ENCODE measurements around a stretch of chr22.

- PRO-cap, result no peak
- RAMPAGE, long total RNA, result no peak
Observed at GRCh38 chr22:45423937-45424664, 10.6 kb downstream of the RIBC2 start.

- PRO-cap, result no peak
- RAMPAGE, long total RNA, result no peak
Observed at GRCh38 chr22:45433167-45433561, 19.7 kb downstream of the RIBC2 start.

GRCh38 chr22:45460042-45460784 lies 42.5 kb upstream of the FBLN1 start:
- PRO-cap, result bidirectional peak, plus-strand start at chr22:45460511, minus-strand start at chr22:45460305
- RAMPAGE, long total RNA, result no peak

DNA sequence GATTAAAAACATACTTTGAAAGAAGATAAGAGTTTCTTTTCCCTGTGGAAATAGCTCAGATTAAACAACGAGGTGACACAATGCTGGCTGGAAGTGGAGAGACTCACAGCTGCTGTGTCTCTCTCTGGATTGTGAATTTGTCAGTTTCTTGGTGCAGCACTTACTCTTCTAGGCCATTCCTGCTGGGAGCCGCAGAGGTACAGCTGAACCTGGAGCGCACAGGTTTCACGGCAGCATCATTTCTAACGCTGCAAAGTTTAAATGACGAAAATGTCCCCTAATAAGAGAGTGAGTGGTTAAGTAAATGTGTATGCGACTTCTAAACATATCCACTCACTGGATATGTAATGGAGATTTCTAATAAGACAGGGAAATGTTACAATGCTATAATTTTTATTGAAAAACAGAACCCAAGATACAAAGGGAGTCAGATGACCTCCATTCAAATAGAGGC lies 4.8 kb upstream of the FBLN1 start:
- PRO-cap, result unidirectional peak, plus-strand start at position 176 of the sequence
- RAMPAGE, long total RNA, result no peak

GRCh38 chr22:45524788-45525281 lies 22.2 kb downstream of the FBLN1 start:
- PRO-cap, result no peak
- RAMPAGE, long total RNA, result no peak

DNA sequence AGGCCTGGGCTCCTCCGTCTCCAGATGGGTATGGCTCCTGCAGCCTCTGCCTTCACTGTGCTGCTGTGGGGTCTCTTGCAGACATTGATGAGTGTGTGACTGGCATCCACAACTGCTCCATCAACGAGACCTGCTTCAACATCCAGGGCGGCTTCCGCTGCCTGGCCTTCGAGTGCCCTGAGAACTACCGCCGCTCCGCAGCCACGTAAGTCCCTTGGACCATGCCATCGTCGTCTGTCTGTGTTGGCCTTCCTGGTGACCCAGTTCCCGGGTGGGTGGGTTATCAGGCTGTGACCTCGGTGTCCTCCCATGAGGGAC lies 47.7 kb downstream of the FBLN1 start:
- PRO-cap, result no peak
- RAMPAGE, long total RNA, result no peak

DNA sequence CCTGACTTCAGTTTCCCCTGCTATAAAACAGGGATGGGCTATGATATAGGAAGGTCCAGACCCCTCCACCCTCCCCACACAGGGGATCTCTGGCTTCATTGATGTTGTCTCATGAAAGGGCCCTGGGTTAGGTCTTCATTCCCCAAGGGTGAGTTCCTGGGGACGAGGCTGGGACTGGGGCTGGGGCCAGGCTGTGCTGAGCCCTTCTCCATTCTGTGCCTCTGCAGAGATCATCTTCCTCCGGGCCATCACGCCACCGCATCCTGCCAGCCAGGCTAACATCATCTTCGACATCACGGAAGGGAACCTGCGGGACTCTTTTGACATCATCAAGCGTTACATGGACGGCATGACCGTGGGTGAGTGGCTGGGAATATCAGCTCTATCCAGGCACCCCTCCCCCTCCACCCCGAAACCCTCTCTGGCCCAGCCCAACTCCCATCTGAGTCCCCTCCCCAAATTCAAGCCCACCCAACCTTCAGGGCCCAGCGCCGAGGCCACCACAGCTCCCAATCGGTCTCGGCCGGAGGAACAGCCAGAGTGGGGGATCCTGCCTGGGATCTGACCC lies 74.2 kb downstream of the FBLN1 start:
- PRO-cap, result no peak
- RAMPAGE, long total RNA, result start-site peak on the plus strand centred at position 294 of the sequence, 125 bp wide, 117 reads

DNA sequence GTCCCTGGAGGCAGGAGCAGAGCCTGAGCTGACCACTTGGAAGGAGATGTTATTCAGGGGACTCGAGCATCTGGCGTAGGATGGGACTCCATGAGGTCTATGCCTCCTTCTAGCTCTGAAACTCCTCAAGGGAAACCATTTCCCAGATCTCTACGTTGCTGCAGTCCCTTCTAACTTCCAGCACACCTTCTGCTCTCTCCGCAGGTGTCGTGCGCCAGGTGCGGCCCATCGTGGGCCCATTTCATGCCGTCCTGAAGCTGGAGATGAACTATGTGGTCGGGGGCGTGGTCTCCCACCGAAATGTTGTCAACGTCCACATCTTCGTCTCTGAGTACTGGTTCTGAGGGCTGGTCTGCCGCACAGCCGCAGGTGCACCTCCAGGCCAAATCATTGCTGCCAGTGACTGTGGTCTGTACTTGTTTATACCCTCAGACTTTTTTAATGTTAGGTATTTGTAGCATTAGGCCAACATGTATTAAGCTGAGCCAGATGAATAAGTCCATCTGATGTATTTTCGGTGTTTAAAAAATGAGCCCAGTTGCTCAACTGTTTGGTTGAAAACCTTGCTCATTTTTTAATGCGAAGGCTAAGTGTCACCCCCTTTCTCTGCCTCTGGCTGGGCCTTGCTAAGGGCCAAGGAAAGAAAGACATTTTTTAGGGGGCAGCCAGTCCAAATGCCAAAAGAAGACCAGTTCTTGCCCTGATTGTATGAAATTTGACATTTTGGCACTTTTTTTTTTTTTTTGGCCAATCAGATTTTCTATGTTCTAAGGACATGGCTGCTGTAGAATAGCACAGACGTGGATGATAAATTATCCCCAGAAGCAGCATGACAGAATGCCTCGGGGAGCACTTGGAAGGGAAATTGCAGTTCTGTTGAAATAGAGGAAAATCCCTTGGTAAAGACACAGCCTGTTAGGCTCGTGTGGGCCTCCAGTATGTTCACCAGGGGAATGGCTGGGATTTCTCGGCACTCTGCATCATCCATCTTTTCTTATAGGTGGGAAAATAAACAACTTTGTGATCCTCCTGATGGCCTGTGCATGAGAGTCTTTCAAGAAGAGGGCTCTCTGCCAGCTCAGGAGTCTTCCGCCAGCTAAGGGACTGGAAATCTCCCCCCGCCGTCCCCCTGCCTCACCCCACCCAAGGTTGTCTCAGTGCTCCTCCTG lies 71.1 kb upstream of the ATXN10 start:
- PRO-cap, result no peak
- RAMPAGE, long total RNA, result start-site peak on the plus strand centred at position 269 of the sequence, 79 bp wide, 188 reads; start-site peak on the plus strand centred at position 499 of the sequence, 110 bp wide, 385 reads

- PRO-cap, result no peak
- RAMPAGE, long total RNA, result start-site peak on the plus strand at chr22:45644842-45644896, 7 reads; start-site peak on the plus strand at chr22:45644961-45645008, 5 reads
Observed at GRCh38 chr22:45644594-45645483, 26.8 kb upstream of the ATXN10 start.

GRCh38 chr22:45707509-45708238 lies 36.0 kb downstream of the ATXN10 start:
- PRO-cap, result no peak
- RAMPAGE, long total RNA, result no peak

DNA sequence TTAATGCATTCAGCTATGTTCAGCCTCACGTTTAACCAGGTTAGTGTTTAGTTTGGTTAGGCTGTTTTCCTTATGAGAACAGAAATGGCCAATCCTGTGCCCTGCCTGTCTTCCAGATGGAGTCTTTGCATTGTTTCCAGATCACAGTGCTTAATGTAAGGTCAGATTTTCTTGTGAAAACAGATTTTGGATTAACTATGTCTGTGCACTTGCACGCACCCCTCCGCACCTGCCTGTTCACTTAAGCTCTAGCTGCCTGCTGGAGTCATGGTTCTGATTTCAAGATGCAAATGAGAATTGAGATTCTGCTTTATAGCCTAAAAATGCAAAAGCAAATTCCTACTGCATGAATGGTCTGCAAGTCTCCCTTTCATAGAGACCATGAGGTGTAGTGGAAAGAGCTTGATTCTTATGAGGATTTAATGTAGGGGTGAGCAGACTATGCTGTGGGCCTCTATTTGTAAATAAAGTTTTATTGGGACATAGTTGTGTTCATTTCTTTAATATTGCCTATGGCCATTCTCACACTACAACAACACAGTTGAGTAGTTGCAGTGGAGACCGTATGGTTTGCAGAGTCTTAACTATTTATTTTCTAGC lies 106.0 kb downstream of the ATXN10 start:
- PRO-cap, result no peak
- RAMPAGE, long total RNA, result no peak

DNA sequence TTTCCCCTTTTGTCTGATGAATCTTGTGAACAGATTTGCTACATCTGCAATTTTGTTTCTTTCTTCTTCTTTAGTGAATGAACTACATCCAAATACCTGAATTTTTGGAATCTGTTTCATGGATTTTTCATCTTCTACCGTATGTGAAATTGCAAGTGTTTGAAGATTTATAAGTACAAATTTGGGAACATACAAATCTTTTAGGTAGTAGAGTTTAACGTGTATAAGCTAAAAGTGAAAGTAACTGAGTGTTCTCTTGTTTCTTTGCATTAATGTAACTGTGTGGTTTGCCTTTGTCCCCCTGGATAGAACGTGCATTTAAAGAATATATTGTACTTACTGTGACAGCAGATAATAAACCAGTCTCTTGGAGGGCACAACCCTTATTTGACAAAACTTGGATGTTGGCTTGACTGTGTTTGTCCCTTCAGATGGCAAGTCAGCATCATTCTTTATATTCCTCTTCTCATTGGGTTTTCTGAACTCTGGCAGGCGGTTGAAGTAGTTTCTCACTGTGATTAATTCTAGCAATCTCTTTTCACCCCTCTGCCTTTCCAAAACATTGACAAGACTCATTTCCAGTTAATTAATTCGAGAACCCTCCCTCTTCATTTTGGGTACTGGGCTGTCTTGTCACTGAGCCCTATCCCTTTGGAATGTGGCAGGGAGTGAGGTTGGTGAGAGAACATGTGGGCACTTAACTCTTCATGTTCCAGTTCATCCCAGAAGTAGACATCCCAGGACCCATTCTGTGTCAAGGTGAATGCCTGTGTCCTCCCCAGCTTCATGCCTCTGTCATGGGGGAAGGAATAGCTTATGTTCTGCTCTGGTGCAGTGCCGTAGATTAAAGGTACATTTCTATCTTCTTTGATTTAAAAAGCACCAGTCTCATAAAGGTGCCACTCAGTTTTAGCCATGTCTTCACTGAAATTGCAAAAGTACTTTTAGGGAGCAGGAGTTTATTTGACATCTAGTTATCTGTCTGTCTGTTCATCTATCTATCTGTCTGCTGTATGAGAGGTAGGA lies 133.1 kb downstream of the WNT7B start:
- PRO-cap, result no peak
- RAMPAGE, long total RNA, result no peak

- PRO-cap, result no peak
- RAMPAGE, long total RNA, result no peak
Observed at GRCh38 chr22:45976272-45976657, 697 bp downstream of the WNT7B start.

GRCh38 chr22:45995161-45995507 lies 18.2 kb upstream of the WNT7B start:
- PRO-cap, result no peak
- RAMPAGE, long total RNA, result no peak

GRCh38 chr22:45997251-45998138 lies 20.5 kb upstream of the WNT7B start:
- PRO-cap, result no peak
- RAMPAGE, long total RNA, result no peak

DNA sequence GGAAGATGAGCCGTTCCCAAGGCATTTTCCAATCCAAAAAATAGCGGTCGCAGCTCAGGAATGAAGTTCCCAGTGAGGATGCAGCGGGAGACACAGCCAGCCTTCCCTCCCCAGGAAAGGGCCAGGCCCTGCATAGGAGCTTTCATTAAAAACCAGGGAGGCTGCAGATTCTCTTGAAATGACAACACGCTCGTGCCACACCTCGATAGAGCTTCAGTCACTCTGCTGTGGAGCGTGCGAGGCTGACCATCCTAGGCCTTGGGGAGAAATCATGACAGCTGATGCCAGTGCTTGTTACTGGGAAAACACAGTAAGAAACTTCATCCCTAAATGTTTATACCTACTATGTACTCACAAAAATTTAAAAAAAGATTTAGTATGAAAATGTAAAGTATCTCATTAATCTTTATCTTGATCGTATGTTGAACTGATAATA lies 65.9 kb upstream of the WNT7B start:
- PRO-cap, result no peak
- RAMPAGE, long total RNA, result no peak

DNA sequence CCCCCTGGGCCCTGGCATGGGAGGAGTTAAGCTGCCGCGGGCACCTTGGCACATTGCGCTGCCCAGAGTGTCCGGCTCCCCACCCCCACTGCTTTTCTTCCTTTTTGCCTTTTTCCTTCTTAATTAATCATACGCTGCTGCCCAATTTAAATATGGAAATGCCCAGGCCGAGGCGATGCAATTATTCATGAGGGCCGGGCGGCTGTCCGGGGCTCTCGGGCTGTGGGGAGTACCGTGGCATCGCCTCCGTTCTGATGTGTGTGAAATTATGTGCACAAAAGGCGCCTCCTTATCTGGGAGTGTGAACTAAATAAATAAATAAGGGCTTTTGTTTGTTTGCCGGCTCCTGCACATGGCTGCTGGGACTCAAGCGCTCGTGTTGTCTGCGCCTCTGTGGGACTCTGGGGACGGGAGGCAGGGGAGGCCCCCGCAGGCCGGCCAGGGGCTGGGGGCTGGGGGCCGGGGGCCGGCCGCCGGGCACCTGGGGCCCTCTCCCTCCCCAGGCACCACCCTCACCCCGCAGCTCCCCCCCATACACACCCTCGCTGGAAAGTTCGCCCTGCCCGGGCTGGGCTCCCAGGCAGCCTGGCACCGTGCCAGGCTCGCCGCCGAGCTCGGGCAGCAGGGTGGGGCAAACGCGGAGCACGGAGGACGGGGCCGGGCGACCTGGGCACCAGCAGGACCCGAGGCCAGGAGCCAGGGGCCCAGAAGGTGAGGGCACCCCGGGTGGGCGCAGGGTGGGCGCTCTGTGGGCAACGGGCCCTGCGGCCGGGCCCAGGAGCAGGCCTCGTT lies 76.4 kb upstream of the WNT7B start:
- PRO-cap, result bidirectional peak, plus-strand start at position 634 of the sequence, minus-strand start at position 393 of the sequence
- RAMPAGE, long total RNA, result start-site peak on the plus strand centred at position 659 of the sequence, 43 bp wide, 219 reads

DNA sequence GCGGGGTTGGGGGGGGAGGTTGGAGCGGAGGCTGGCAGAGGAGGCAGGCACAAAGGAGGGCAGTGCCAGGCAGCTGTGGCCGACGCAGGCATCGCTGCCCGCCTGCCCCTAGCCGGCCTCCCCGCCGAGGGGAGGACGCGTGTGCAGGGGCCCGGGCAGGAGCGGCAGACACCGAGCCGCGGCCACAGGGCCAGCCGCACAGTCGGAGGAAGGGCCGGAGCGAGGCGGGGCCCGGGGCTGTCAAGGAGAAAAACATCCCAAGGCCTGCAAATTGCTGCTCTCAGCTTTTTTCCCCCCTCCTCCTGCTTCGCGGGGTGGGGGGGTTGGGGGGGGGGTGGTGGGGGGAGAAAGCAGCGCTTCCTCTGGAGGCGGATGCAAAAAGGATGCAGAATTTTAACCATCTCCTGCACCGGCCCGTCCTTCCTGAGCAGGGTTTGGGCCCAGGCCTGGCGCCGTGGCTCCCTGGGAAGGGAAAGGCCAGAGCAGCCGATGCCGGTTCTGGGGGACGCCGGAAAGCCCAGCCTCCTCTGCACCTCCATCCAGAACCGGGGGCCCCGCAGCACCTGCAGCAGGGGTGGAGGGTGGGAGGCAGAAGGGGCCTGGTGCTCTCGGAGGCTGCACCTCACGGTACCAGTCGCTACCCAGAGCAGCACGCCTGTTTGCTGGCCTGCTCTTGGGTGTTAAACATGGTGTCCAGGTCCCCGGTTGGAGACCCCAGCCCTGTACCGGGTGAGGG lies 77.2 kb upstream of the WNT7B start:
- PRO-cap, result bidirectional peak, plus-strand start at position 388 of the sequence, minus-strand start at position 213 of the sequence
- RAMPAGE, long total RNA, result no peak

GRCh38 chr22:46085497-46086359 lies 64.6 kb upstream of the PPARA start:
- PRO-cap, result bidirectional peak, plus-strand start at chr22:46085948, minus-strand start at chr22:46085758
- RAMPAGE, long total RNA, result start-site peak on the plus strand at chr22:46086004-46086016, 24 reads

DNA sequence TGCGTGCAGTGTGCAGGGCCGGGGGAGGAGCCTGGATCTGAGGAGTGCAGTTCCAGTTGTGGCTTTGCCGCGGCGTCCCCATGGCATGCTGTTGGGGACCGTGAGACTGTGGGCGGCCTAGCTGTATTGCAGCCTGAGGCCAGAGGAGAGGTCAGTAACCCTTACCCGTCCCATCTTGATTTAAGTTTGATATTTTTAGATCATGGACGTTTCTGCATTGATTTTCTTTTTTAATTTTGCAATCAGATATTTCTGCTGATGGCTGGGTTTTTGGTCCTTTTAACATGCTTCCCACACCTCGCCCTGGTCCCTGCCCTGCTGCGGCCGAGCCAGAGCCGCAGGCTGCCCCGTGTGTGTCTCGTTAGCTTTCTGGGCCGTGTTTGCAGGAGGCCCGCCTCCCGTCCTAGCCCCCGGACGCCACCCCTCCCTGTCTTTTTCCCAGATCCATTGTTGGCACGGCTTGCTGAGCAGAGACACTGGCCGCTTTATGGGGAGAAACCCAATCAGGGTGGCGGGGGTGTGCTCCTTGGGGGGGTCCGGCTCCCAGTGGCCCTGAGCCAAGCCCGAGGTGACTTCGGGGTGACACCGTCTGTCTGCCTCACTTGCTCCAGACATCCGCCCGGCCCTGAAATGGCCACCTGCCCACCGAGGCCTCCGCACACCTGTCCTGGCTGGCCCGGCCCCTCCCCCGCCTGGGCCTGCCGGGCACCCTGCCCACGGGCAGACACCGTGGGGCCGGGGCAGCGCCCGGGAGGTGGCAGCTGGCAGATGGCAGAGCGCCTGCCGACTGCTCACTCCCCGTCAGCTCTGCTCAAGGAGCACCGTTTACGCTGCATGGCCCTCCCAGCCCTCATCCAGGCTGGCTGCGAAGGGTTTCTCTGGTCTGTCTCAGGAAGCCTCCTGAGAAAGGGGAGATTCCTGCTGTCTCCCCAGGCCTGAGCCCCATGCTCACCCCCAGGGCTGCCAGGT lies 43.3 kb upstream of the PPARA start:
- PRO-cap, result no peak
- RAMPAGE, long total RNA, result no peak